ENCODE results near the genes SULT1C2, LIMS3, BUB1 and ACOXL.

DNA sequence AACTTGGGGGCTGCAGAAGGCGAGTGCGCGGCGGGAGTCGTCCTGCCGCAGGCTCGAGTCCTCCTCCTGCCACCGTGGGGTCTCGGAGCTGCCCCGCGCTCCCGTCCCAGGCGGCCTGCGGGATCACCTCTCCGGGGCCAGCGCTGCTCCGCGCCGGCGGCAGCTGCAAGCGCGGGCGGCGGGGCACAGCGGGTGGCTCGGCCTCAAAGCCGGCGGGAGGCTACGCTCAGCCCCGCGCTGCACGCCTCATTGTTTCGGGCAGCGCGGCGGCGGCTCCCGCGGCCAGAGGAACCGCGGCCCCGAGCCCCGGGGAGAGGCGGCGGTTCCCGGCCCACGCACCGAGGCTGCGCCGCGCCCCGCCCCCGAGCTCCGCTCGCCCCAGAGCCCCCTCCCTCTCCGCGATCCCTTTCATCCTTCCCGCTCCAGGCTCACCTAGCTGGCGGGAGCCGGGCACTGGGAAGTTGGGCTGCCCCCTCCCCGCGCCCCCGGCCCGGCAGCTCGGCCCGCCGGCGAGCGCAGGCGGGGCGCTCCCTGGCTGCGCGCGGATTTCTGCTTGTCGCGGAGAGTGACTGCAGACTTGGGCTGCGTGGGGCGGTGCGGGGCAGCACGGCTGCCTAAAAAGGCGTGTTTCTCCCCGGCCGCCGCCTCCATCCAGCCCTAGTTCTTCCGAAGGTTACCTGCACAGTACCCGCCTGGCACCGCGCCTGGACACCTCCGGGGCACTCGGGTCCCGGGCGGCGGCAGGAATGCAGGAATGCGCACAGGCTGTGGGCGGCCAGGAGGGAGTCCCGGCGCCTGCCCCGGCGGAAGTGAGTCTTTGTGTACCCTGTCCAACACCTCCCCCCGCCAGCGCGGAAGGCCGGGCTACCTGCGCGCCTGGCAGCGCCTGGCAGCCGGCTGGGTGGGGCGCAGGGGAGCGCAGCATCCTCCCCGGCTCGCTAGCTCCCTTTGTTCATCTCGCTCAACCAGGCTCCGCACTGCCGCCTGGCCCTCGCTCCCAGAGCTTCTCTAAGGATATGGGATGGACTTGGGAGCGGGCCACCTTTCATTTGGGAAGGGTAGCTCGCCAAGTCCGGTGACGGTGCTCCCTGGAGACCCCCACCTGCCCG lies 686 bp upstream of the ST6GAL2 start:
- RAMPAGE, long total RNA: no peak
- RRBS: 2% methylated on average over 50 of the region's 120 CpGs

DNA sequence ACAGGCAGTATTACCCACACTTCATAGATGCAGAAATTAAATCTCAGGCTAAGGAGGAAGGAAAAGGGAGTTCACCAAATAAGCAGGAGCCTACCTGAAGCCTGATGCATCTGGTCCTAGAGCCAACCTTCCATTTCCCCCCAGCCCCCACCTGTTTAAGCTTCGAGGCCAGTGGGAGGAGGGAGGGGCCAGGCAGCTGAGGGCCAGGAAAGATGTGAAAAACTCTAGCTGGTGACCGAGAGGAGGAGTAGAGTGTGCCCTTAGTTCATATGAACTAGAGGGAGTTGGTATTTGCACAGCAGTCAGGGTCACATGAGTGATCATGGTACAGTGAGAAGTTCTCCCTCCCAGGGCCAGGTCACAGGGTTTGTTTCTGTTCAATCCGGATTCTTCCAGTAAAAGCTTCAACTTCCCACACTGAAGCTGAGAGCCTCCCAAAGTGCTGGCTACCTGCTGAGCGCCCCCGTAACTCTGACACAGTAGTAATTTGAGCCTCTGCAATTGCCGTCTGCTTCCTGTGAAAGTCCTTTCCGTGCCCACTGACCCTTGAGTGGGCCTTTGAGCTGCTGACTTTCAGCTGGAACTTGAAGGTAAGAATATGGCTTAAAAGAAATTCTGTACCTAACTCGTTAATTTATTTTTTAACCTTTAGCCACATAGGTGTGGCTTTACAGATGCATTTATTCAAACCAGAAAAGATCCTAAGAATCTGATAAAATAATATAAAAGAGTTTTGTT lies at the start of gene SULT1C2:
Gene SULT1C2 (plus strand): TSS at position 415 of the 738 bp plus-strand sequence.
- RAMPAGE, long total RNA: no peak
- RRBS: no CpG with 5 or more reads among the region's 8 CpGs

DNA sequence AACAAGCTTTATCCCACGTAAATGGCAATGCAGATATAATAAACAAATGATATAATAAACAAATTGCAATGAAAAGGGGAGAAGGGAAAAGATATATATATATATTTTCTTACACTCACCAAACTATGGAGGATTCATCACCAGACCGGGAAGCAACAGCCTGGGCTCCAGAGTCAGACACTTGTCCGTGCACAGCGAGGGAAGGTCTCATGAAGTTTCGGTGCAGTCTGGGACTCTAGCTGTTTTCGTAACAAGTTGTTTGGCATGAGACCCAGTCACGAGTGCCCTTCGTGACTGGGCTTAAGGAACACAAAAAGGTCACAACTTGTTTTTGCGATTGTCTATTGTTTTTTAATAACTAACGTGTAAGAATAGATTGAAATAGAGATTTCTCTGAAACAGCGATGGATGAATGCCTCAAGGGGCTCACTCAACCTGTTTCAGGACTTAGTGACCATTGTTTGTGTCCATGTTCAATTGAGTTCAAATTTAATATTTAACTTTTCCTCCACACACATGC lies 66.9 kb downstream of the LIMS1 start:
- RAMPAGE, long total RNA: no peak
- RRBS: no CpG with 5 or more reads among the region's 11 CpGs

DNA sequence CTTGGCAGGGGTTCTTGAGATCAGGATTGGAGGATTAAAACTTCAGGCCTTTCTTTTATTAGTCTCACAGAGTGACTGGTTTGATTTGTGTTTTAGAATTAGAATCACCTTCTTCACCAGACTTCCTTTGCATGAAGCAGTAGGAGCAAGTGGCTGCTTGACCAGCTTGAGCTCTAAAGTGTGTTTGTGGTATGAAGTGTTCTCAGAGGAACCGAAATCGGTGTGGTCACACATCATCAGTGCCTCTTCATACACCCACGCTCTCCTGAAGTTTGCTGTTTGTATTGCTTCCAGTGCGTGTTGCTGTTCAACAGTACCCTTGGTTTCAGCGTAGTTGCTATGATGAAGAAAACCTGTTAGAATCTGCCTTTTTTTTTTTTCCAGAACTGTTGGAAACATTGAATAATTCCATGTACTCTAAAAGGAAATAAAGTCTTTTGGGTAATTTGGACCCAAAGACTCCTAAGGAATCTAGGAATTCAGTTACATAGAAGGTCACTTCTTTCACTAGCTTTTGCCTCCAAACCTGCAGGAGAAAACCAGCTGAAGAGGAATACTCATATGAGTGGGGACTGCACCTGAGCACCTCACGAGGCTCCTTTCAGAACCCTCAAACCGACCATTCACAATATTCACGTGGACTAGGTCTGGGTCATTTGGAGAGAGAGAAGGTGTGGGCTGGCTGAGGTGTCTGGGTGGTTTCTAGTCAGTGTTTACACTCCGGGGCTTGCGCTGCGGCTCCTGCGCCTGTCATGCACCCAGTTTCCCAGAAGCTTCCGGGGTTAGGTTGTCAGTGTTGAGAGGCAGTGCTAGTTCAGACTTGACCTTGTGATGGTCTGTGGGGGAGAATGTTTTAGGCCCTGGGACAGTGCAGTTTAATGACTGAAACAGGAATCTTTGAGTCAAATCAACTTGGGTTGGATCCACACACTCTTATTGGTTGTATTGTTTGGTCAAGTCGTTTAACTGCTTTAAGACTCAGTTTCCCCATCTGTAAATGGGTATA lies 78.1 kb downstream of the LIMS1 start:
- RAMPAGE, long total RNA: no peak
- RRBS: 76% methylated on average over 5 of the region's 14 CpGs

- RAMPAGE, long total RNA: no peak
- RRBS: no CpG with 5 or more reads among the region's 8 CpGs
These were observed 21.7 kb upstream of the CCDC138 start for GRCh38 chr2:108764637-108765515.

DNA sequence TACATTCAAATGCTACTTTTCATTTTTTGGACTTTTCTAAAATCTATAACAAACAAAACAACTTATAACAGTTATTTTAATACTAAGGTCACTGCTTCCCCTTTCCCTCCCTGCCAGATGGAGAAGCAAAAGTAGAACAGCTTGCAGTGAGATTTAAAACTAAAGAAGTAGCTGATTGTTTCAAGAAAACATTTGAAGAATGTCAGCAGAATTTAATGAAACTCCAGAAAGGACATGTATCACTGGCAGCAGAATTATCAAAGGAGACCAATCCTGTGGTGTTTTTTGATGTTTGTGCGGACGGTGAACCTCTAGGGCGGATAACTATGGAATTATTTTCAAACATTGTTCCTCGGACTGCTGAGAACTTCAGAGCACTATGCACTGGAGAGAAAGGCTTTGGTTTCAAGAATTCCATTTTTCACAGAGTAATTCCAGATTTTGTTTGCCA lies 4.1 kb upstream of the CCDC138 start:
- RAMPAGE, long total RNA: no peak
- RRBS: no CpG with 5 or more reads among the region's 4 CpGs

DNA sequence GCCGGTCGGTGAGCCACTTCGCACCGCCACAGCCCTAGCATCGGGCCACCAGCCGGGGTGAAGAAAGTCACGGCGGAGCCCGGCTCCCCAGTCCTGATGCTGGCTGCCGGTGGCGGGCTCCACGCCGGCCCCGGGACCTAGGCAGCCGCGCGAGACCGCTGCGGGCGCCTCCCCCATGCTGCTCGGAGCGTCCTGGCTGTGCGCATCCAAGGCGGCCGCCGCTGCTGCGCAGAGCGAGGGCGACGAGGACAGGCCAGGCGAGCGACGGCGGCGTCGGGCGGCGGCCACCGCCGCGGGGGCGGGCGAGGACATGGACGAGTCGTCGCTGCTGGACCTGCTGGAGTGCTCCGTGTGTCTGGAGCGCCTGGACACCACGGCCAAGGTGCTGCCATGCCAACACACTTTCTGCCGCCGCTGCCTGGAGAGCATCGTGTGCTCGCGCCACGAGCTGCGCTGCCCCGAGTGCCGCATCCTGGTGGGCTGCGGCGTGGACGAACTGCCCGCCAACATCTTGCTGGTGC lies 421 bp downstream of the SH3RF3 start:
- RAMPAGE, long total RNA: no peak
- RRBS: 3% methylated on average over 6 of the region's 62 CpGs

- RAMPAGE, long total RNA: no peak
- RRBS: no CpG with 5 or more reads among the region's 9 CpGs
These were observed 101.8 kb downstream of the SH3RF3 start for GRCh38 chr2:109230677-109231323.

DNA sequence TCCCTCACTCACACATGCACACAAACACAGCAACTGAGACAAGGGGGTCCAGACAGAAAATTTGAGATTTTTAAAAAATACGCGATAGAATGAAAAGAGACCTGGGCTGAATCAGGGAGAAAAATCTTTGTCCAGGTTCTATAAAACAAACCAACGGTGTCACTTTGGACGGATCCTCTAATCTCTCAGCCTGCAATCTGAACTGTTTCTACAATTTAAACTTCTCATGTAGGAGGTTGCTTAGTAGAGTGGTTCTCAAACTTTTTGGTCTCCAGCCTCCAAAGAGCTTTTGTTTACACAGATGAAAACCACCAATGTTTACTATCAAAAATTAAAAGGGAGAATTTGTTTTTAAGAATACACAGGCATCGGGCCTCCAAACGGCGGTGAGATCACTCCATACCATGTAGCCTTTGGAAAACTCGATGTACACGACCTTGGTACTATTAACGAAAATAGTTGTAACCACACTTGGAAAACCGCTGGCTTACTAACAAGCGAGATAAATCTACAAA lies 1.0 kb downstream of the SEPTIN10 start:
- RAMPAGE, long total RNA: no peak
- RRBS: no CpG with 5 or more reads among the region's 12 CpGs

- RAMPAGE, long total RNA: no peak
- RRBS: no CpG with 5 or more reads among the region's 17 CpGs
These were observed at the start of gene LIMS3 for GRCh38 chr2:109898446-109898960. Gene LIMS3 (plus strand): TSS chr2:109898688.

DNA sequence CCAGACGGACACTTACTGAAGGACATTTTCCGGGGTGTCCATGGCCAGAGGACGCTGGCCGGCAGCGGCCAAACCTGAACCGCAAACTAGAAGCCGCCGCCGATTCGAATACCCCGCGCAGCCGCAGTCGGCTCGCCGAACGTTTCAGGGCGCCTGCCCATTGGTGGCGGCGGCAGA lies at the start of gene BUB1:
Gene BUB1 (minus strand): TSS at position 110 of the 177 bp plus-strand sequence.
- RAMPAGE, long total RNA: no peak
- RRBS: 3% methylated on average over 2 of the region's 20 CpGs

DNA sequence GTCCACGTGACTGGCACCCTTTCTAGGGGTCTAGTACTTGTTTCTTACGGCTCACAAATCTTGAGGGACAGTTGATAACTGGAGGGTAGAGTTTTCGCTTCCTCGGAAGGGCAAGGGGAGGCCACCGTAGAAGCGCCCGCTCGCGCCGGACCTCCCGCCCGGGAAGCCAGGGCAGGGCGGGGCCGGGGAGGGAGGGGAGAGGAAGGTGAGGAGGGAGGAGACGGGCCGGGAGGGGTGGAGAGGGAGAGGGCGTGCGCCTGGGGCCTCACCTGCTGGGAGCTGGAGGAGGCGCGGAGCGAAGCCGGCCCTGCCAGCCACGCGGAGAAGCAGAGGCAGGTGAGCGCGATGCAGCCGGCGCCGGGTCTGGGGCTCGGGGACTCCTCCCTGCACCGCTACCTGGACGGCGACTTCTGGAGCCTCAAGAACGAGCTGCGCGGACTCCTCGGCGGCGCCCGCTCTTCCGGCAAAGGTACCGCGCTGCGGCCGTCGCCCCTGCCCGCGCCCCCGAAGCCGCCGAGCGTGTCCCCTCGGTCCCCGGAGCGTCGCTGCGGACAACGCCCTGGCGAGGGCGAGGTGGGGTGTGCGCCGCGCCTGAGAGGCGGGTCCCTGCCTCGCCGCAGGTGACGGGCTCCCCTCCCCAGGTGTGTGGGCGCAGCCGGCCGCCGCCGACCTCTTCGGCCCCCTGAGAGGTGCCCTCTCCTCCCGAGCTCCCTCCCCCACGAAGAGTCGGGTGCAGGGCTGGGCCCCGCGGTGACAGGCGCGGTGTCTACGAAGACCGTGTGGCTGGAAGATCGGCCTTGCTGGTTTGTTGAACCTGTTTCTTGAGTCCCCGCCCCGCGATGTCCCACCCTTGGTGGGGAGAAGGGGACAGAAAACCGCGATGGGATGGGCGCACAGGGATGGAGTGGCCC lies at the start of gene ACOXL:
Gene ACOXL (plus strand): TSS at position 268 of the 911 bp plus-strand sequence.
- RAMPAGE, long total RNA: no peak
- RRBS: 4% methylated on average over 34 of the region's 89 CpGs

- RAMPAGE, long total RNA: no peak
- RRBS: no CpG with 5 or more reads among the region's 2 CpGs
These were observed 52.3 kb upstream of the BCL2L11 start for GRCh38 chr2:111068433-111068861.

- RAMPAGE, long total RNA: no peak
- RRBS: 8% methylated on average over 46 of the region's 93 CpGs
These were observed 1.8 kb upstream of the BCL2L11 start for GRCh38 chr2:111118601-111119661.

DNA sequence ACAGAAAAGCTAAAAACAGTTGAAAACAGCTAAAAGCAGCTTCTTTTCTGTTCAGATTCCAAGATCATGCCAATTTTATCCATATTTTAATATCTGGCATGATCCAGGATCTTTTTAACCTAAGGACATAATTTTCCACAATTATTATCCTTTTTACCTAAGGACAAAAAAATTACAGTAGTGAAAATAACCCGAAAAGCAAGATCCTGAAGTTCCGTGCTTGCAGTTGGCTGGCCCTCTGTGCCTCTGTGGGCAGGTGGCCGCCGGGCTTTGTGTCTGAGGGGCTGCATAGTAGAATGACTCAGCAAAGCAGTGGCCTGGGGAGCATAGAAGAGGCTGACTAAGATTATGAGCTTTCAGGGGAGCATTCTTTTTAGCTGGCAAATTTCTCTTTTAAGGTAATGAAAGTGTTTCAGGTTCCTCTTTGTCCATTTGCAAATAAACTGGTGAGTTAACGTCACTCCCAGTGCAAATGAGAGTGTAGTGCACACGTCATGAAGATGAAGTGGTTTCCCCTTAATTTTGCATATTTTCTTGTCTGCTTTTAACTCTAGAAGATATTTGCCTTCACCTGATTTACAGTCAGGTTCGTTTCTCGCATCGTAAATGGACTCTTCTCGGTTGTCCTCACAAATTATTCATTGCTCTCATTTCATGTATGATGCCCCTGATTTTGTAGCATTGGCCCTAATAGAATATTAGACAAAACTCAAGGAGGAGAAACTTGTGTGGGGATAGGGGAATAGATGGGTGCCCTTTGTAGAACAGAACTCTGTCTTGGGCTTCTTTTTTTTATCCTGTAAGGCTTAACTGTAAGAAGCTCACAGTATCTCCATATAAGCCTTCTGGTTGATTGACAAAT lies 98.6 kb downstream of the BCL2L11 start:
- RAMPAGE, long total RNA: no peak
- RRBS: no CpG with 5 or more reads among the region's 10 CpGs

DNA sequence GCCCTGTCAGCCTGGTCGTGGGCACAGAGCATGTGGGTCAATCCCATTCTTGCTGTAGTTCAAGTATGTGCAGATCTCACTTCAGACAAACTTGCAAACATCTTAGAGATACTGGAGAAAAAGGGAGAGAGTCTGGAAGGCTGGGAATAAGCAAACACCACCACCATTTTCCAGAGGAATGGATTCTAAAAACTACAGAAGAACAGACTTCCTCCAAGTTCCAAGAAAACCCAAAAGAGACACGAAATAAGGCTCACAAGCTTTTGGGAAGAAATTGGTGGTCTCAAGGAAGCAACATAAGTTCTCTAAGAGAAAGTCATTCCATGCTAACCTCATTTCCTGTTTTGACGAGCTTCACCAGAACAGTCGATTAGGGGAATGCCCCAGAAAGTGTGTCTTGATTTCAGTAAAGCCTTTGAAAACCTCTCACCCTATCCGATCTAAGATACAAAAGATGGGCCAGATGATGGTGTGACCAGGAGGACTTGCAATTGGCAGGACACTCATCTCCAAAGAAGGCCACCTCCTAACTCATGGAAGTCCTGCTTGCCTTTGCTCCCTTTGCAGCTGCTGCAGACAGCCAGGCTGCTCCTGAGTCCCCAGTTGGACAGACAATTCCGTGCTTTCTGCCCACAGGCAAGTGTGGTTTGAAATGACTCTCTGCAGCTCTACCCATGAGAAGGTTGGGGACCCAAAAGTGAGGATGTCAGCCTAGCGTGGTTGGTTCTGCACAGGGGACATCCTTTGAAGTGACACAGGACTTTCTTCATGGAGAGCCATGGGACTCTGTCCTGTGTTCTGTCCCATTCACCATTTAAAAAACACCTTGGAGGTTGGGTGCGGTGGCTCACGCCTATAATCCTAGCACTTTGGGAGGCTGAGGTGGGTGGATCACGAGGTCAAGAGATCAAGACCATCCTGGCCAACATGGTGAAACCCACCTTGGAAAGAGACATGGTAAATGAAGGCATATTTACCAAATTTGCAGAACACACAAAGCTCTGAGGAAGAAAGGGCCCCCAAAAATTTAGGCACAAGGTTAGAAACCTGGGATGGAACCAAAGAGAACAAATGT lies 304.2 kb downstream of the BCL2L11 start:
- RAMPAGE, long total RNA: no peak
- RRBS: no CpG with 5 or more reads among the region's 10 CpGs

GRCh38 chr2:111705549-111706401 lies 178.2 kb downstream of the ANAPC1 start:
- RAMPAGE, long total RNA: no peak
- RRBS: no CpG with 5 or more reads among the region's 9 CpGs

GRCh38 chr2:112021845-112022542 lies 33.1 kb upstream of the TMEM87B start:
- RAMPAGE, long total RNA: no peak
- RRBS: no CpG with 5 or more reads among the region's 12 CpGs

DNA sequence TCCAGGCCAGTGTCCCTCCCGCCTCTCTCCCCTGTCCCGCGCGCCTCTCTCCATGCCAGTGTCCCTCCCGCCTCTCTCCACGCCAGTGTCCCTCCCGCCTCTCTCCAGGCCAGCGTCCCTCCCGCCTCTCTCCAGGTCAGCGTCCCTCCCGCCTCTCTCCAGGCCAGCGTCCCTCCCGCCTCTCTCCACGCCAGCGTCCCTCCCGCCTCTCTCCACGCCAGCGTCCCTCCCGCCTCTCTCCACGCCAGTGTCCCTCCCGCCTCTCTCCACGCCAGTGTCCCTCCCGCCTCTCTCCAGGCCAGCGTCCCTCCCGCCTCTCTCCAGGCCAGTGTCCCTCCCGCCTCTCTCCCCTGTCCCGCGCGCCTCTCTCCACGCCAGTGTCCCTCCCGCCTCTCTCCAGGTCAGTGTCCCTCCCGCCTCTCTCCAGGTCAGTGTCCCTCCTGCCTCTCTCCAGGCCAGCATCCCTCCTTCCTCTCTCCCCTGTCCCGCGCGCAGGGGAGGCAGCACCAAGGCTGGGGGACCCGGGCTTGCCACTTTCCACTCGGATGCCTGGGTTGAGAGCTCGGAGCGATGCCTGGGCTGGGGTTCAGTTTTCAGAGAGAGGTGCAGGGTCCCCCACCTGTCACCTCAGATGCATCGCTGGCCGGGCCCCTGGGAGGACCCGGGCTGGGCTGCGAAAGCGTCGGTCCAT lies 1.8 kb downstream of the FBLN7 start:
- RAMPAGE, long total RNA: no peak
- RRBS: 33% methylated on average over 4 of the region's 45 CpGs

- RAMPAGE, long total RNA: no peak
- RRBS: no CpG with 5 or more reads among the region's 10 CpGs
These were observed 4.5 kb upstream of the ZC3H8 start for GRCh38 chr2:112259376-112259766.